ENCODE measurements around the gene POLR1E.

- PRO-cap = no peak
- RAMPAGE, long total RNA = no peak
Measured at GRCh38 chr9:35915642-35916499, 6.6 kb downstream of the SPAAR start.

DNA sequence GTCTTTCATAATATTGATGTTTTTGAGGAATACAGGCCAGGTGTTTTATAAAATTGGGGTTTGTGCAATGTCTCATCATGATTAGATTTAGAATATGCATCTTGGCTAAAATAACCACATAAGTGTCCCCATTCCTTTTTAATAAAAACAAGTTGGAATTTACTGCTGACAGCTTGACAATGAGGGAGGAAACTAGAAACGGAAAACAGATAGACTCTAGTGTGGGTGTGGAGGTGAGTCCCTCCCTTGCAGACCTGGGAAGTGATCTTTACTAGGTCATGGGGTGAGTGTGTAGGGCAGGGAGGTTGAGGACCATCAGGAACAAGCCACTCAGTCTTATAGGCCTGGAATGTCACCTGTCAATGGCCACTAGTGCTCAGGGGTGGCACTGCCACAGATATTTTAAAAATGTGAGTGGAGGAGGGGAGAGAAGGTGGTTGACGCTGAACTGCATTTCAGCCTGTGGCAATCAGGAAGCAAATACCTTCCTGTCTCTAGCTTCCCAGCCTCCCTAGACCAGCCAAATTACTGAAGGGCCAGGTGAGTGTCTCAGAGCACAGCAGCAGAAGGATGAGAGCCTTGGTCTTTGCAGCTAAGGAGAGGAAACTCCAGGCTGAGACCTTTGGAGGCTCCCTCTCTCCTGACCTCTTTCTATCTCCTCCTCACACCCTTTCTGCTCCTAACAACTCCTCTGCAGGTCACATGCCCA, 9.0 kb downstream of the OR2S2 start:
- PRO-cap = no peak
- RAMPAGE, long total RNA = no peak

DNA sequence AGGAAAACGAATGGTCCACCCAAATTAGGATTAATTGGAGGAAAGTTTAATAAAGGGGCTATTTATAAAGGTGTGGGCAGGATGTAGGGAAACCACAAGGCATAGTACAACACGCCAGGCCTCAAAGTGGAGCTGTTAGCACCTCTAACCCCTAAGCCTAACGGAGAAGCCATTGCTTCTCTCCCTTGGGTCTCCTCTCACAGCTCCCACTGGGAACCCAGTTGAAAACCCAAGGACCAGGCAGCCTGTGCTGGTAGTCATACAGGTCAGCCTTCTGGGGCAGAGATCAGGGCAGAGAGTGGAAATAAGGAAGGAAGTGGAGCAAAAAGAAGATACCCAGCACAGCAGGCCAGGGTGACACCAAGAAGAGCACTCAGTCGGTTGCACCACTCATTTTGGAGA, 8.8 kb upstream of the GLIPR2 start:
- PRO-cap = no peak
- RAMPAGE, long total RNA = no peak

DNA sequence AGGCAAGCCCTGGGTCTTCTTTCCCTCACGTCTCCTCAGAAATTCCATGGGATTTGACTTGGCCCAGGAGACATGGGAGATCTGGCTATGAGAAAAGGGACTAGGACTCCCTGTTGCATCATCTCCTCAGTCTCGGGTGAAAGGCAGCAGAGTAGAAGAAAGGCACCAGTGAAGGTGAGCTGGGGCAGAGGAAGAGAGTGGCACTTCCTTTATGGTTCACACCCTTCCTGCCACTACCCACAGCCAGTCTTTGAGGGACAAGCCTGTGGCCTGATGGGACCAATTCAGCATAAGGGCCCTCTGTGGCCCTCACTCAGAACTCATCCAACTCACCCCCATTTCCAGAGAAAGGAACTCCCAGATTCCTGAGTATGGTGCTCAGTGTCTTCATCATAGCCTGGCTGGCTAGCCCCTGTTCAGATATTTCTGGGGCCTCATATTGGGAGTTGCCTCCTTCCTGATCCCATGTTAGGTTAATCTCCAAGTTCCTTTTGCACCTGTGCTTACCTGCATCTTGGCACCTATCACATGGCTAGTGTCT, 8.4 kb downstream of the GLIPR2 start:
- PRO-cap = no peak
- RAMPAGE, long total RNA = no peak

DNA sequence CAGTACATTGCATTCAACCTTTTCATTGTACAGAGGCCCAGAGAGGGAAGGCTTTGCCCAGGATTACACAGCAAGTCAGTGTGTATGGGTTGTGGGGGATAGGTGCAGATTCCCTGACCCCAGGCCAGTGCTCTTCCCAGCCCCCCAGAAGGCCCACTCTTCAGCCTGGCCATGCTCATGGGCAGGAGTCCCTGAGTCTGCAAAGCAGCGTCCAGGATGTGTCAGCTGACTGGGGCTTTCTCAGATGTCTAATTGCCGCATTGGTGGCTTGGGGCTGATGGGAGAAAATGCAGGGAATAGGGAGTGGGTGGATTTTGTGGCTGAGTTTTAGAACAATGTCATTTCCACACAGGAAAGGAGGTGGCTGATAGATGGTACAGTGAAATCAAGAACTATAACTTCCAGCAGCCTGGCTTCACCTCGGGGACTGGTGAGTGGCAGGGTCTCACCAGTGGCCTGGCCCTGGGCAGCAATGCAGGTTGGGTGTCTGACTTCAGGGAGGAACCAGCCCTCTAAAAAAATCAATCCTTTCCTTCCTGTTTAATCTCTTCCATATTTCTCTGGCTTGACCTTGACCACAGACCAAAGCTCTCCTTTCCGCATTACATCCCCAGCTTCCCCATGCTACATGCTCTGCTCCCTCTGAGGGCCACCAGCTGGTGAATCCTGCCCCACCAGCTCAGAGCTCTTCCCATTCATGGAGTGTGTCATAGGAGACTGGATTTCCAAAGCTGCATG, 14.2 kb downstream of the GLIPR2 start:
- PRO-cap = no peak
- RAMPAGE, long total RNA = no peak

GRCh38 chr9:36160132-36160877, 8.9 kb upstream of the CCIN start:
- PRO-cap = no peak
- RAMPAGE, long total RNA = no peak

DNA sequence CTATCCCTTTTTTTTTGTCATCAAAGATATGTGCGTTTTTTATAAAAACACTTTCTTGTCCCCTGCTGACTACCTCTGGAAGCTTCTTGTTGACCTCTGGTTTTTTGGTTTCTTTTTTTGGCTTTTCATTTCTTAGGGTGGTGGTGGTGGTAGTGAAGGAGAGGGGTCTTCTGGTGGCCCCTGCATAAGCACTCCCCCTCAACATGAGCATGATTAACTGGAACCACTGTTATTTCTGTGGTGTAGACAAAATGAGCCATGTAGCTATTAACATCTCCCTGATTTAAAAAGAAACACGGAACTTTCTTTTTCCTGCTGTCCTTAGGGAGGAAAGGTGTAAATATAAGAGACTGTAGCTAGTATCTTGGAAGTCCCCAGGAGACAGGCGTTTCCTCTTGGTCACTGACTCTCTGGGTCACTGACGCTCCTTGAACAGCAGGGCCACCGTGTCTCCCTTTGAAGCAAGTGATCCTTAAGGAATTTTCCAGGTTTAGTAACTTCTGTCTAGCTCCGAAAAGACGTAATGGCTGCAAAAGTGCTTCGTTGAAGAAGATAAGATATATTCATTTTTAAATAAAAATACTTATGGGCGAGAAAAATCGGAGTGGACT, 881 bp upstream of the CLTA start:
- PRO-cap = no peak
- RAMPAGE, long total RNA = no peak

GRCh38 chr9:36190346-36190829, 333 bp upstream of the CLTA start:
- PRO-cap = bidirectional peak, plus-strand start at chr9:36190567, minus-strand start at chr9:36190497; bidirectional peak, plus-strand start at chr9:36190679, minus-strand start at chr9:36190647
- RAMPAGE, long total RNA = no peak

DNA sequence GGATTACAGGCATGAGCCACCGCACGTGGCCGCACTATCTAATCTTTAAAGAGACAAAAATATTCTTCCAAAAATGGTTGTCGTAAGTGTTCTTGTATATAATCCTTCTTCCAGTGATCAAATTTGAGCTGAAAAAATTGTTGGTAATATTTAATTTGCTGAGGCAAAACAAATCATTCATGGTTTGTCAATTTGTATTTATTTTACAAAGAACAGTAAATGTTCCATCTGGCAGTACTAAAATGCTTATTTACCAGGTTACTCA, 6.1 kb downstream of the GNE start:
- PRO-cap = no peak
- RAMPAGE, long total RNA = no peak

GRCh38 chr9:36399963-36400166, 204 bp downstream of the RNF38 start:
- PRO-cap = no peak
- RAMPAGE, long total RNA = no peak

DNA sequence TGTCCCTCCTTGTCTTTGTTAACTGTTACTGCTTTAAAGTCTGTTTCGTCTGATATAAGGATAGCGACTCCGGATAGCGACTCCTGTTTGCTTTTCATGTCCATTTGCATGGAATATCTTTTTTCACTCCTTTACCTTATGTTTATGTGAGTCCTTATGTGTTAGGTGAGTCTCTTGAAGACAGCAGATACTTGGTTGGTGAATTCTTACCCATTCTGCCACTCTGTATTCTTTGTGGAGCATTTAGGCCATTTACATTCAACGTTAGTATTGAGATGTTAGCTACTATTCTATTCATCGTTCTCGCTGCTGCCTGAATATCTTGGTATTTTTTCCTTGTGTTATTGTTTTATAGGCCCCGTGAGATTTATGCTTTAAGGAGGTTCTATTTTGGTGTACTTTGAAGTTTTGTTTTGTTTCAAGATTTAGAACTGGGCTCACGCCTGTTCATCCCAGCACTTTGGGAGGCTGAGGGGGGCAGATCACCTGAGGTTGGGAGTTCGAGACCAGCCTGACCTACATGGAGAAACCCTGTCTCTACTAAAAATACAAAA, 14.0 kb upstream of the RNF38 start:
- PRO-cap = no peak
- RAMPAGE, long total RNA = no peak

- PRO-cap = unidirectional peak, plus-strand start at chr9:37037013
- RAMPAGE, long total RNA = no peak
Measured at GRCh38 chr9:37036937-37037631, 3.0 kb upstream of the PAX5 start.

GRCh38 chr9:37079640-37080900, 40.3 kb upstream of the ZCCHC7 start:
- PRO-cap = bidirectional peak, plus-strand start at chr9:37079917, minus-strand start at chr9:37079568; bidirectional peak, plus-strand start at chr9:37080506, minus-strand start at chr9:37080414
- RAMPAGE, long total RNA = no peak

- PRO-cap = no peak
- RAMPAGE, long total RNA = no peak
Measured at GRCh38 chr9:37158125-37158575, 37.8 kb downstream of the ZCCHC7 start.

GRCh38 chr9:37220921-37221556, 100.7 kb downstream of the ZCCHC7 start:
- PRO-cap = no peak
- RAMPAGE, long total RNA = no peak

DNA sequence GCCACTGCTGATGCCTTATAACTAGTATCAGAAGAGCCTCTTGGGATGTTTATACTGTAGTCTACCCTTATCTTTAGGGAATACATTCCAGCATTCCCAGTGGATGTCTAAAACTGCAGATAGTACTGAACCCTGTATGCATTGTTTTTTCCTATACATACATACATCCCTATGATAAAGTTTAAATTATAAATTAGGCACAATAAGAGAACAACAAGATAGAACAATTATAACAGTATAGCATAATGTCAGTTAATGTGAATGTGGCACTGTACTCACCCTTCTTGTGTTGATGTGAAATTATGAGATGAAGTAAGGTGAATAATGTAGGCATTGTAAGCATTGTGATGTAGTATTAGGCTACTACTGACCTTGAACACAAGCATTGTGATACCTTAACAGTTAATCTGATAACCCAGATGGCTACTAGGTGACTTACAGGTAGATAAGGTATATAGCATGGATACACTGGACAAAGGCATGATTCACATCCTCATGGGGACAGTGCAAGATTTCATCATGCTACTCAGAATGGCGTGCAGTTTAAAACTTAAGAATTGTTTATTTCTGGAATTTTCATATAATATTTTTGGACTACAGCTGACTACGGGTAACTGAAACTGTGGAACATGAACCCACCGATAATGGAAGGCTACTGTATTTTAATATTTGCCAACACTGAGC, 134.7 kb downstream of the ZCCHC7 start:
- PRO-cap = no peak
- RAMPAGE, long total RNA = no peak

DNA sequence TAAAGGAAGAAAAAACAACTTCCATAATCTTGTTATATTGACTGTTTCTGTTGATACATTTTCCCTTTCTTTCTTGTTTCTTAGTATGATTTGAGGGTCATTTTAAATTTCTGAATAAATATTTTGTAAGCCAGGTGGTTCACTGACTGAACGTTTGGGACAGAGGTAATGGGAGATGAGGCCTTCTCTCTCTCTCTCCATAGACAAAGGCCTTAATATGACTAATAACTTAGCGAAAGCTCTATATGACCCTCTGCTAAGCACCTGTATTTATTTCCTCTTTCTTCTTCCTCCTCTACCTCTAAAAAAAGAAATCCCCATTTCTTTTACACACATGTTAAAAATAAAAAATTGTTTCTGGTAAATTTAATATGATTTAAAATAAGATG, 128.9 kb upstream of the GRHPR start:
- PRO-cap = no peak
- RAMPAGE, long total RNA = no peak

DNA sequence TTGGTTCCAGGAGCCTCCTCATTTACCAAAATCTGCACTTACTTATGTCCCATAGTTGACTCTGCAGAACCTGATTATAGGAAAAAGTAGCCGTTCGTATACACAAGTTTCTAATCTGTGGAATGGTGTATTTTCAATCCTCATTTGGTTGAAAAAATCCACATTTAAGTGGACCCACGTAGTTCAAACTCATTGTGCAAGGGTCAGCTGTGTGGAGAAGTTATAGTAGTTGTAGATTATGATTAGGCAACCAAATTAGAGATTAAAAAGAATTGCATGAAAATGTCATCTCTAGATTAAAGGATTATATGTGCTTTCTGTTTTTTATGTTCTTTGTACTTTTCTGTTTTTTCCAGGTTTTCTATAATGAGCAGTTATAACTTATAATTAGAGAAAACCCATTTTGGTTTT, 66.9 kb upstream of the GRHPR start:
- PRO-cap = no peak
- RAMPAGE, long total RNA = no peak

DNA sequence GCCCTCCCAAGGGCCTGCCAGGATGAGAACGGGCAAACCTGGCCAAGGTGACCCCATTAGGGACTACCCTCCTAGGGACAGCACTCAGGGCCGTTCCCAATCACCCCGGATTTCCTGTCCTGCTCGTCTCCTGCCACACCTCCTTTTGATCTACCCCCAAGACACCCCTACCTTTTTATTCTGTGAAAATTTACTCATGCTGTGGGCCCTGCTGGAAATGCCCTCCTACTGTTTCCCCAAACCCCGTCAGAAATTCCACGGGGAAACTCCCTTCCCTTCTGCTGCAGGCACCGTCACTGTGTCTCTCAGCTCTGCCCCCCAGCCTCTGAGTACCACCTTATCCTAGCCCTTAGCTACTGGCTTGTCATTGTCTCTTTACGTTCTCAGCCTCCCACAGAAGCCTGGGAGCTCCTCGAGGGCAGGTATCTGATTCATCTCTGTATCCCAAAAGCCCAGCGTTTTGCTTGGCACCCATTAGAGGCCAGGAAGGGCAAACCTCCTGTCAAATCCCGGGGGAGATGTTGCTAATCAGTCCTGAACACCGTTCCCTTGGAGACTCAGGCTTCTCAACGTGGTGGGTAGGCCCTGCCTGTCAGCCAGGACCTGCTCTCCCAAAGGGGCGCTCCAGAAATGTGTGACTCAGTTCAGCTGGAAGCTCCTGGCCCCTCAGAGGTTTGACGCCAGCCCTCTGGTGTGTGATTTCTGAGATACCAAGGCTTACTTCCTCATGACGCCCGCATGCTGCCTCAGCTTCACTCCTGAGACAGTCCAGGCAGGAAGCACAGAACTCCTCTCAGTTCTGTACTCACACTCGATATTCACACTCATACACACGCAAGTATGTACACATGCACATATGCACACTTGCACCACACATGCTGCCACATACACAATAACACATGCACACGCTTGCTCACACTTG, 50.7 kb upstream of the GRHPR start:
- PRO-cap = no peak
- RAMPAGE, long total RNA = no peak

- PRO-cap = bidirectional peak, plus-strand start at chr9:37486017, minus-strand start at chr9:37485712
- RAMPAGE, long total RNA = start-site peak on the plus strand at chr9:37485928-37485982, 652 and 66 reads in 2 replicates
Measured at GRCh38 chr9:37485211-37486332, at the start of gene POLR1E. POLR1E (plus strand) TSS chr9:37485948.

Measured in GM23338 (cell line).